BJ (cell line): ENCODE measurements around a stretch of chr7.

GRCh38 chr7:36506801-36507089 is 117.1 kb downstream of the ANLN start:
- CAGE, long polyA plus RNA = no peak
- RRBS = no CpG with 5 or more reads among the region's 4 CpGs

DNA sequence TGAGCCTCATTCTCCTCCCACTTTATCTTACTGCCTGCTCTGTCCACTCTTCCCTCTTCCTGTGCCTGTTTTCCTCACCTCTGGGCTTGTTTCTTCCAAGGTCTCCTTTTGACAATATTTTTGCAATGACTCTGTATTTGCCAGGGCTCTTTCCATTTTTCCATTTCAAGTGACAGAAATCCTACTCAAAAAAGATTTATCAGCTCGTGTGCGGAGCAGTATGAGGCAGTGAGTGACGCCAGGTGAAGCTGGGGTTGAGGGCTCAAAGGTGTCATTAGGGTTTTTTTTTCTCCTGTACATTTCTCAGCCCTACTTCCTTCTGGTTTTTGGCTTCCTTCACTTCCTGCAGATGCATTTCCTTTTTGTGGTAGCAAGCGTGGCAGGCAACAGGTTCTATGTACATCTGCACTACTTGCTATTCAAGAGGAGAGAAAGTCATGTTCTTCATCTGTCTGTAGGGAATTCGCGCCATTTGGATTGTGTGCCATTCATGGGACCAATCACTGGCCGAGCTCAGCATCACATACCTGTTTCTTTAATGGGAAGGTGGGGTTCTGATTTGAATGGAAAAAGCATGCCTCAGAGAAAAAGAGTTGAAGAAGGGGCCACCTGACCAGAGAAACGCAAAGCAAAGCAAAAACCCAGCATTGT is 52.8 kb upstream of the AOAH start:
- CAGE, long polyA plus RNA = no peak
- RRBS = no CpG with 5 or more reads among the region's 8 CpGs

- CAGE, long polyA plus RNA = no peak
- RRBS = no CpG with 5 or more reads among the region's 5 CpGs
Observed at GRCh38 chr7:36777842-36778087, 53.5 kb upstream of the AOAH start.

GRCh38 chr7:36784789-36785665 is 60.7 kb upstream of the AOAH start:
- CAGE, long polyA plus RNA = no peak
- RRBS = no CpG with 5 or more reads among the region's 7 CpGs

DNA sequence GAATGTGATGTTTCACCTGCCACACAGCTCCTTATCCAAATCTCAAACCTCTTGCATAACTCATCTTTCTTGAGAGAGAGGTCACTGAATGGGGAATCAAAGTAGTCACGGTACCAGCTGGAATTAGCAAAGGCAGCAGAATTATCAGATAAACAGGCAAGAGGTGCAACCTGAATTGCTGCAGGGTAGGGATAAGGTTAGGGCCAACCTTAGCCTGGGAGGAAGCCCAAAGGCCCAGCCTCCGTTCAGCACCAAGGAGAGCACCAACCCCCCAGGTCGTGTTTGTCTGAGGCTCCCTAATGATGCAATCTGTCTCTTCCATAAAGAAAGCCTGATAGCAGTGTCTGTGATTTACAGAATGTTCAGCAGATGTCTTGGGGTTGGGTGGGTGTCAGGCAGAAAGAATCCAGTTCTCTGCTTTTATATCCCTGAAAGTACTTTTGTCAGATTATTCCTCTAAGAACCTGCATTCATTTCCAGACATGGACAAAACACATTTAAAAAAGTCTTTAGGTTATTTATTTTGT is 328.4 kb upstream of the AOAH start:
- CAGE, long polyA plus RNA = no peak
- RRBS = no CpG with 5 or more reads among the region's 3 CpGs

DNA sequence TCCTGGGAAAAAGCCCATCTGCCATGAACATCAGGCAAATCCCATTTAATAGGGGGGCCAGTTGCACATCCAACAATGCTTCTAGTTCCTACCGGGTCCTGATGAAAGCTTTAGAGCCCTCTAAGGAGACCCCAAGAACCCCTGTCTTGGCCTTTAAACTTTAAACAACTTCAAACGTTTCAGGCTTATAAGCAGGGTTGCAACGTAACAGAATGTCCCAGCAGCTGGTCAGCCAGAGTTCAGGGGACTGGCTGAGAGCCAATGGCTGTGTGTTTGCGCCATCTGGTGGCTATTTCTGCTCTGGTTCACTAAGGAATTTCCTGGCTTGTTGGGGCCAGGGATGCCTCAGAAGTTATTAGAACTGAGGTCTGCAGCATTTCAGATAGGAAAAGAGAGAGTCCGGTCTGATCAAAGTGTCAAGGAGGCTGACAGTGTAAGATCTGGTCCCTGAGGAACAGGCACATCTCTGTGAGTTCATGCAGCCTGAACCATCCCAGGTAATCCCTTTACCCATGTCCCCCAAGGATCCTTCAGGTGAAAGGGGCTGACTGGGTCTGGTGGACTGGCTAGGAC is 247.1 kb downstream of the ELMO1 start:
- CAGE, long polyA plus RNA = no peak
- RRBS = no CpG with 5 or more reads among the region's 5 CpGs

DNA sequence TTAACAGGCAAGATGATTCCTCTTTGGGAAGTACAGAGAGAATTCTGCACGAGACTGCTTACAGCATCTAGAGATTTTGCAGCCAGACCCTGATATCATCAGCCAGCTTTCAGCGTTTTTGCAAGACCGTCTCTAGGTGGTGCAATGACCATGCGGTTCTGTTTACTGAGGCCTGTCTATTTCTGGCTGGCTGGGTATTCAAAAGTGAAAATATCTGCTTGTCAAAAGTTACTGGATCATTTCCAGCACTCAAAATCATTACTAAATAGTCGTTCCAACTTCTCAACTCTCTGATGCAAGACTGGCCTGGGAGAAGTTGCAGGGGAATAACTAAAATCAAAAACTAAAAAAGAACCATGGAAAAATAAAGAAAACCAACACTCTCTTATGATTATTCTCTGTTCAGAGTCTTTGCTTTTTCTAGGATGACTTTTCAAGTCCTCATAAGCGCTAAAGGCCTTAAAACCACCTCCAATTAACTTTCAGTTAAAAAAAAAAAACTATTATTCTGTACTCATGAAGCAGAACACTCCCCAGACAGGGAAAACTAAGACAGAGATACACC is 240.1 kb downstream of the ELMO1 start:
- CAGE, long polyA plus RNA = no peak
- RRBS = no CpG with 5 or more reads among the region's 6 CpGs

GRCh38 chr7:37248134-37248996 is 200.3 kb downstream of the ELMO1 start:
- CAGE, long polyA plus RNA = no peak
- RRBS = no CpG with 5 or more reads among the region's 7 CpGs

DNA sequence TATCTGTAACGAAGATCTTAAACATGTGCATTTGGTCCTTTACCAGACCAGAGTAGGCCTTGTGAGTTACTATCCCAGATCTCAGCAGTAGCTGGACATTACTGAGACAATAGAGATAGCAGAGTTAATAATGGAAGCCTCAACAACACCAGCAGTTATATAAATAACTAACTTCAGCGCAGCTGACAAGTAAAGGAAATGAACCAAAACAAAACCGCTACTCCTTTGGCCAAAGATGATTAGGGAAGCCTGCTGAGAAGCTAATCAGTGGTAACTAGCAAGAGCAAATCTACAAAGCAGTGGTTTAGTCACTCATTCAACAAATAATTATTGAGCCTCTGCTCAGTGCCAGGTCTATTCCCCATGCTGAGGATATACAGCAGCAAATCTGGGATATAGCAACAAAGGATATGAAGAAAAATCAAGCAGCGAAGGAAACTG is 103.8 kb downstream of the ELMO1 start:
- CAGE, long polyA plus RNA = no peak
- RRBS = no CpG with 5 or more reads among the region's 4 CpGs

- CAGE, long polyA plus RNA = no peak
- RRBS = no CpG with 5 or more reads among the region's 13 CpGs
Observed at GRCh38 chr7:37354344-37355155, 94.1 kb downstream of the ELMO1 start.

- CAGE, long polyA plus RNA = no peak
- RRBS = no CpG with 5 or more reads among the region's 2 CpGs
Observed at GRCh38 chr7:37392154-37392377, 56.6 kb downstream of the ELMO1 start.

- CAGE, long polyA plus RNA = no peak
- RRBS = no CpG with 5 or more reads among the region's 3 CpGs
Observed at GRCh38 chr7:37446271-37446743, 2.4 kb downstream of the ELMO1 start.

DNA sequence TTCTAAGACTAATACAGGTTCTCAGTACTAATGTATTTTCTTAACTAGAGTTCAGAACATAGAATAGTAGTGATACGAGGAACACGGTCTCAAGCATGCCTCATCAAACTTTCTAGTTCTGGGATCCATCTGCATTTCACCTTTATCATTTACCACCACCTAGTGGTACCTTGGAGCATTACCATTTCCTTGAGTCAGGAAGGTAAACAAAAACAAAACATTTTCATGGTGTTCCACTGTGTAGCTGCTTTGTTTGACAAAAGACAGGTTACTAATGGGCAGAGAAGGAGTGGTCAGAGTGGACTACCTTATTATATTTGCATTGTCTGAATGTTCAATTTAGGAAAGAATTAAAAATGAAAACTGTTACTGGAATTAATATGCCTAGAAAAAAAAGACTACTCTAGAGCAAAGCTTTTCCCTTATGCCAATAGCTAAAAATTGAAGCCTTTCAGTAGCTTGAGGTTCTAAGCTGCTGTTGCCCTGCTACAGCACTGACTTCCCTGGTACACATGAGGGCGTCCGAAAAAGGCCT is 44.5 kb downstream of the STARD3NL start:
- CAGE, long polyA plus RNA = no peak
- RRBS = no CpG with 5 or more reads among the region's 4 CpGs

DNA sequence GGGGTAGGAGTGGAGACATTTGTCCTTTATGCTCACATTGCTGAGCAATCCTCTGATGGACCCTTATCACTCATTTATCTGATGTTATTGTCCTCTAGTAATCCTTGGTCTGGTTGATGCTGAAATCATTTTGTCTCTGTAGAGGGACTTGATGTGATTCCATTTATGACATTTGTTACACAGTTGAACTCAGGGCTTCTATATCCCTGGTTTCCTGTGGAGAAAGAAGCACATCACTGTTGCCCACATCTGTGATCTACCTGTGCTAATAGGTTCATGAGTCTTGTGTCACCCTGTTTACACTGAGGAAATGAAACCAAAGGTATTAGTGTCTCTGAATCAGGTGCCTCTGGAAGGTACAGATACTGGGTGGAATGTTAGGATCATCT is 54.3 kb downstream of the STARD3NL start:
- CAGE, long polyA plus RNA = no peak

DNA sequence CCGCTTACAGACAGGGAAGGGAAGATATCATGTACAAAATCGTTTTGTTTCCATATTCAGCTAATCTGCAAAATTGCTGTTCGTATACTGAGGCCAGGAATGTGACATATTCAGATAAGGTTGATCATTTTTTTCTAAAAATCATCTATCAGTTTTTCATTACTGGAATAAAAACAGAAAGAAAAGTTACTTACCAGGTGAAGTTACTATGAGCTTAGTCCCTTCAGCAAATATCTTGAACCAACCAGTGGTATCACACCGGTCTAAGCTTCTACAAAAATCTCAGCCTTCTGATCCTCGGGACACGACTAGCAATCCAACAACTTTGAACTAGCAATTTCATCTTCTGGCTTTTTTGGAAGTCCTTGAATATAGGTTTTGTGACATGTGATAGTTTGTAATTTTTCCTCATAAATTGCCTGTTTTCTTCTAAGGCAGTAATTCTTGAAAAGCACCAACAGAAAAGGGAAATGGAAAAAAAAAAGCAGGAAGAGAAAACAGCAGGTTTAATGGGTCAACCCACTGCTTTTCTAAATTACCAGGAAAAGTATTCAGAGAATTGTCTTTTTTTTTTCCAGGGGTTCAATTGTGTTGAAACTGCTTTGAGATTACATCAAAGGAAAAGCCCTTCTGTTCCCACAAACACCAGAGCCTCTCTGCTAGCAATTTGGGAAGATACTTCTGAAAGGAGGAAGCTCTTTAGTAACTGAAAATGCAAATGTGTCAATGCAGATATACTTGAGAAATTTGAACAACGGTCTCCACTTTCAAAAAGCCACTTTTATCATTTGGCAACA is 98.2 kb downstream of the STARD3NL start:
- CAGE, long polyA plus RNA = no peak
- RRBS = no CpG with 5 or more reads among the region's 7 CpGs

DNA sequence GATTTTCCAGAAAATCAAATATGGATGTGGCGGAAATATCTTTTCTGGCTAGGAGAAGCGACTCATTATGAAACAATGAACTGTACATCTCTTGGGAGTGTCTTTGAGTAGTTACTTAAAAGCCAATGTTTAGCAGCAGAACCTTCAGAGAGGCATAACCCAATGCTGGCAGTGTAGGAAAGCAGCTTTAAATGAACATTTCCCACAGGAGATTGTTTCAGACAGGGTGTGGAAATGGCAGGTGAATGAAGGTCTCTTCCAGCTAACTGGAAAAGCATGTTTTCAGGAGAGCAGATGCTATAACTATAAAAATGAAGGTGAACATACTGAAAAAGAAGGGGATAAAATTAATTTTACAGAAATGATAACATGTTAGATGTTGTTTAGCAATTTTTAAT is 36.4 kb downstream of the POU6F2 start:
- CAGE, long polyA plus RNA = no peak
- RRBS = no CpG with 5 or more reads among the region's 2 CpGs

DNA sequence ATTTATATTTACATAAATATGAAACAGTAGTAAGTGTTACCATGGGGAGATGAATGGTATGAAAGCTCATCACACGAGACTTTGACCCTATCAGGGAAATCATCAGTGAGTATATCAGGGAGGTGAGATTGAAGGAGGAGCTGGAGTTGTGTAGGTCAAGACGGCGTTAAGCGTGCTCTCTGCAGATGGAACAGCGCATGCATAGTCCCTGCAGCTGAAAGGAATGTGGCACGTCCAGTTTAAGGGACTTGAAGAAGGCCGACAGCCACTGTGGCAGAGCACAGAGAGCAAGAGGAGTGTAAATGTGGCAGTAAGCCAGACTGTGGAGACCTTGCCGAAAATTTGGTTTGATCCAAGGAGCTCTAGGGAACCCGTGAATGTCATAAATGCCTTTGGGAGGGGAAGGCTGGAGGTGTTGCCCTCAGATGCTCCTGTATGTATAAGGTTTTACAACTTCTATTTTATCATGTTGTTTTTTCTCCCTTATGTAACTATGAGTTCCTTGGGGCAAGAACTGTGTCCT is 39.0 kb downstream of the POU6F2 start:
- CAGE, long polyA plus RNA = no peak
- RRBS = no CpG with 5 or more reads among the region's 9 CpGs

DNA sequence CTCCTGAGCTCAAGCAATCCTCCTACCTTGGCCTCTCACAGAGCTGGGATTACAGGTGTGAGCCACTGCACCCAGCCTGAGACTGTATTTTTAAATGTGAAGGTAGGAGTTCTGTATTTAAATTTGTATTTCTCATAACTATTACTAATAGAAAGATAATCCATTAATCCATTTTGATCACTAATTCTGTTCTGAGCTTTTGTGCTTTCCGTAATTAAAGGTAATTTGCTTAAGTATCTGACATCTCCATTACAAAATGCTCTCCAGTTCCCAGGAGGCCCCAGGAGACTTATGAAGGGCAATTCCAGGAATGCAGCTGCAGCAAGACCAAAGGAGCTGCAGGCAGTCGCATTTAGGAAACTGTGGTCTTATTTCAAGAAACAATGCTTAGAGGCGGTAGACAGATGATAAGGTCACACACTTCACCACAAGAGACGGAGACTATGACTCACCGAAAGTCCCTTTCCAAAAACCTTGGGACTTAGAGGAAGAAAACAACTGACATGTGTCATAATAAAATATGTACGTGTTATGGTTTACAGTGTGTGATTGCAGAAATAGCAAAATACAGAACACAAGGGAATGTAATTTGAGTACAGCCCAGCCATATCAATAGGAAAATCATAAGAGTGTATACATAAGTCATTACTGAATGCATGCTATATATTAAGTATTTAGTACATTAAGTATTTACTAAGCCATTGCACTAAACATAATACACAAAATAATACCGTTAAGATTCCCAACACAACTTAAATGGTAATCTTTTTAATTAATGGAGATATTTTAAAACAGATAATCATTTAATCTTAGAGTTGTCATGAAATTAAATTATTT is 23.5 kb downstream of the YAE1 start:
- CAGE, long polyA plus RNA = no peak
- RRBS = no CpG with 5 or more reads among the region's 7 CpGs

GRCh38 chr7:39690146-39690657 is 66.8 kb downstream of the RALA start:
- CAGE, long polyA plus RNA = no peak
- RRBS = no CpG with 5 or more reads among the region's 5 CpGs

GRCh38 chr7:39696475-39697058 is 73.2 kb downstream of the RALA start:
- CAGE, long polyA plus RNA = no peak
- RRBS = no CpG with 5 or more reads among the region's 4 CpGs